Parietal lobe (tissue), 2 donors: ENCODE measurements around a stretch of chr3.

DNA sequence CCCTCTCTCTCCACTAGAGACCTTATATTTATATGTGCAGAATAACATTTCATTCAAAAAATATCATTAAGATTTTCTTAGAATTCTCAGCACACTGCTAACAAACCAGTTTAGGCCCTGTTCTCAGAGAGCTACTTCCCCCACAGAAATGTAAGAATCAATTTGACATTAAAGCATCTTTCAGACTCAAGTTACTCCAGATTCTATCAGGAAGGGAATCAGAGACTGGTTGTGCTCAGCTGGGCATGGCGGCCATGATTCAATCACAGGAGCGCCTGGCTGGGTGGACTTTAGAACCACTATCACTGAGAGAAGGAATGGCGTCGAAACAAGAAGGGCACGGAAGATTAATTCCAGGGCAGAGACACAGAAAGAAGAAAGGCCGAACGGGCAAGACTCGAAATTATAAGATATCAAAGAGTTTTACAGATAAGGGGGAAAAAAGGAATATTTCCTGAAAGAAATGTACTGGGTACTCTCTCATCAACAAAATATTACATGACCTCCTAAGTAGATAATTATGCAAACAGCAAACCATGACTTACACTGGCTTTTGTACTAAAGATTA, 6.2 kb downstream of the TNIK start:
- RAMPAGE, long total RNA: no peak

- RAMPAGE, long total RNA: no peak
Measured at GRCh38 chr3:171768851-171769783, 41.2 kb downstream of the PLD1 start.

GRCh38 chr3:171792387-171793129, 17.7 kb downstream of the PLD1 start:
- RAMPAGE, long total RNA: no peak

DNA sequence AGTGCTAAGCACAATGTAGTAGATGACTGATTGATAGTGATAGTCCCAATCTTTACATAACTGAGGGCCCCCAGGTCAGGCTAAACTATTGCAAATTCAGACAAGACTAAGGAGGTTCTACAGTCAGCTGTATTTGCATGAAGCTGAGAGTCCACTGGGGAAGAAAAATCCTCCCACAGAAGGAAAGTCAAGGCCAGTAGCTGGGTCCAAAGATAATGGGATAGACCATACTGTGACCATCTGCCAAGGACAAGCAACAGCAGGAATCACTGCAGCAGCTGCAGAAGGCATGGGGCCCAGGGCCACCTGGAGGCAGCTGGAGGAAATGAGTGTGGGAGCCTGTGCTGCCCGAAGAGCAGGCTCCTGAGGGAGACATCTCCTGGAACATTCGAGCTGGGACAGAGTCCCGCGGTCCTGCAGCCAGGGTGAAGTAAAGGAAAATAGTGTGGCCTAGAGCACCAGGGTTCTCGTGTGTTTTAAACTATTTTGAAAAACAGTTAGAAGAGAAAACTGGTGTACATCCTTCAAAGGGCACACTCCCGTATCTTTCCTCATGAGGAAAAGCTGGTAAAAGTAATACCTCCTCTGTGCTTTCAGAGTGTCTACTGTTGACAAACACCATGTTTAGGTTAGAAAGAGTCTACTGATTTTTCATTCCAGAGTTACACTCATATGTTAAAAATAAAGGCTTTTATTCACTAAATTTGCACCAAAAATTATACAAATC, 13.2 kb upstream of the TMEM212 start:
- RAMPAGE, long total RNA: no peak

GRCh38 chr3:171841028-171841286, 2.2 kb upstream of the TMEM212 start:
- RAMPAGE, long total RNA: no peak

GRCh38 chr3:171944787-171945140, 94.6 kb upstream of the FNDC3B start:
- RAMPAGE, long total RNA: no peak

DNA sequence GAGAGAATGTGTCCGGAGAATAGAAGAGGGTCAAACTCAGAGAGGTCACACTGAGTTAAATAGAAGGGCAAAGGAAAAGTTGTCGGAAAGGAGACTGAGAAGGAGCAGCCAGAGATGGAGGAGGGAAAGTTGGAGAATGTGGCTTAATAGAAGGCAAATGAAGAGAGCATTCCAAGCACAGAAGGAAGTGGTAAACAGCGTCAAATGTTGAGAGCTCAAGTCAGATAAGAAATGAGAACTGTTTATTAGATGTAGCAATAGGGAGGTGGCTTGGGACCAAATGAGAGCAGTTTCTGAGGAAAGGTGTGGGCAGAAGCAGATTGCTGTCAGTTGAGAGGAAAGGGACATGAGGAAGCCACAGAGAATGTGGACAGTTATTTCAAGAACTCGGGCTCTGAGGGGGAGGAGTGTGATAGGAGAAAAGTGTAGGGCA, 64.0 kb upstream of the FNDC3B start:
- RAMPAGE, long total RNA: no peak

DNA sequence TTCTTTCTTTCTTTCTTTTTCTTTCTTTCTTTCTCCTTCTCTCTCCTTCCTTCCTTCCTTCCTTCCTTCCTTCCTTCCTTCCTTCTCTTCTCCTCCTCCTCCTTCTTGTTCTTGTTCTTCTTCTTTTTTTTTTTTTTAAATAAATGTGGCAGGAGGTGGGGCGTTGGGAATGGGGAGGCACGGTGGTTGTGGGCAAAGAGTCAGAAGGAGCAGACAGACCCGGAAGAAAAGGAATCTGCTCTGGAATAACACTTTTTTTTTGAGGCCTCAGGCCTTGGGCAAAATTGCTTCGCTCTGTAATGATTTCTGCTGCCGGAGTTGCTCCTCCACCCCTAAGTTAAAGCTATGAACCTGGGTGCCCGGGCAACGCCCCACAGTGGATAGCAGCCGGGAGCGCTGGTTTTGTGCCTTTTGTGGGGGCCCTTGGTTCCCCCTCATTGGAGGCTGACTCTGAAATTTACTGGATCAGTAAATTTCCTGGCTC, 2.0 kb downstream of the FNDC3B start:
- RAMPAGE, long total RNA: no peak

DNA sequence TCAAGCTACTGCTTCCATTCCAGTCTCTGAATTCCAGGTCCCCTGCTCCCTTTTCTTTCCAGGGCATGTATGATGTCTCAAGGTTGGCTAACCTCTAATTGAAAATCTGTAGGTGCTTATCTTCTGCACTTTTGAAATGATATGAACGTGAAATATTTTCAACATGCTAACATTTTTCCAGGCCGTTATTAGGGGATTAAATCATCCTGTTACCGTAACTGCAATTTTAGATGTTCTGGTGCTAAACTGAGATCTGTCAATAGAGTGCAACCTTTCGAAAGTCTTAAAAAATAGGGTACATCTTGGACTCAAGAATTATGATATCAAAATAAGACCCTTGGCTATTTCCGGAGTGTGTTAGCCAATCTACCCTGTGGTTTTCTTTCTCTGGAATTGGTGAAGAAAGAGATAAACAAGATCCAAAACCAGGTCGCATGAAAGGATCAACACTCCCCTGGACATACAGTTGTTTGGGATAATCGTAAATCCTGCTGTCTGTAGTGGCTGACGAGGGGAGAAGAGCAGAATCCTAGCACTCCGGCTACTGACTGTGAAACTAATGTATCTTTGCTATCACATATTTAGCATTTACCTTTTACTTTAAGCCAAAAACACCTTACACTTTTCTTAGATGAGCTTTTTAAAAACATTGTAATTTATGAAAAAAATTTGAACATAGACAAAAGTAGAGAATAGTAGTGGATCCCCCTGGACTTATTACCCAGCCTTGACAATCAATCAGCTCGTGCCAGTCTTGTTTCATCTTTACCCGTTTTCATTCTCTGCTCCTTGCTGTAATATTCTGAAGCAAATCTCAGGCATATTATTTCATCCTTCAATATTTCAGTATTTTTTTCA, 30.9 kb downstream of the FNDC3B start:
- RAMPAGE, long total RNA: no peak

DNA sequence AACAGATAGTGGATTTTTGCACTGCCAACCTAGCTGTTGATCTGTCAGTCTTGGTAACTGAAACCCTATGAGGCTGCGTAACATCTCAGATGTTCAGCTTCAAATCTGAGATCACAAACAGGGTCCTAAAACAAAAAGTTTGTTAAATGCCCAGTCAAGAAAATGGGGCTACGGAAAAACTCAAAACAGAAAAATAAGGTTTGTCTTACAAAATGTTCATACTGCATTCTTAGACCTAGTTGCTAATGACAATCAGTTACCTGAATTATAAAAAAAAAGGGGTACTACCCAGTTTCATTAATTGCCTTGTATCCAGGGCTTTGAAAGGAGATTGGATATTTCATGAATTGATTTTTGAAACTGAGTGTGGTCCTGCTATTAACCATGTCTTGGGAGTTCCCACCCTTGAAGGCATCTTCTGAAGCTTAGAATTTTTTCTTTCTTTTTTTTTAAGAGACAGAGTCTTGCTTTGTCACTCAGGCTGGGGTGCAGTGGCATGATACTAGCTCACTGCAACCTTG, 40.5 kb downstream of the FNDC3B start:
- RAMPAGE, long total RNA: no peak

- RAMPAGE, long total RNA: no peak
Measured at GRCh38 chr3:172085717-172086095, 46.3 kb downstream of the FNDC3B start.

GRCh38 chr3:172136879-172137492, 97.6 kb downstream of the FNDC3B start:
- RAMPAGE, long total RNA: no peak

GRCh38 chr3:172137585-172138749, 98.6 kb downstream of the FNDC3B start:
- RAMPAGE, long total RNA: no peak

DNA sequence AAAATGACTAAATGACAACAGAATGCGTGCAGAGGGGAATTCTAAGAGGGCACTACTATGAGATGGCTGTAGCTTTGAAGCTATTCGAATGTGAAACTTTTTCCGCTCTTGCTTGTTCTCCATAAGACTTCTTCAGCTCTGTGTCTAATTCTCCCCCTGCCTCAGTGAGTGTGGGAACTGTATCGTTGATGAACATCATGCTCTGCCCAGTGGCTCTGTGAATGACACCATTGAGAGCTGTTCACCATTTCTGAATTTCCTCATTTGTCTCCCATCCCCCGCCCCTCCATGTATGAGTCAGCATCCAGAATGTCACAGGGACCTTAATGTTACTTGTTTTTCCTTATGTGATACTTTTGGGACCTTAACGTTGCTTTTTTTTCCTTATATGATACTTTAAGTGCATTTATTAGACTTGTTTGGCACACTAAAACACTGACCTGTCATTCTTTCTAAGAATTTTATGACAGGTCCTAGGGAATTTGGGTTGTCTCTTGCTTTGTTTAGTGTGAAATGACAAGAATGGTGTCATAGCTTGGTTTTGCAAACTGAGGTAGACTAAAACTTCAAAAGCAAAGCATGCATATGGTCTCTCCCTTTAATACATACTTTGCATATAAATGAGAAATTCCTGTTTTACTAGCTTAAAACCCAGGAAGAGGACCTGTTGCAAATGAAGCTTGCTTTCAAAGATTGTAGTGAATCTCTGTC, 99.6 kb downstream of the FNDC3B start:
- RAMPAGE, long total RNA: no peak

GRCh38 chr3:172204495-172205063, 165.2 kb downstream of the FNDC3B start:
- RAMPAGE, long total RNA: no peak

- RAMPAGE, long total RNA: no peak
Measured at GRCh38 chr3:172247325-172247962, 200.8 kb downstream of the GHSR start.

GRCh38 chr3:172342838-172343324, 105.4 kb downstream of the GHSR start:
- RAMPAGE, long total RNA: no peak

- RAMPAGE, long total RNA: no peak
Measured at GRCh38 chr3:172352655-172353075, 95.6 kb downstream of the GHSR start.

DNA sequence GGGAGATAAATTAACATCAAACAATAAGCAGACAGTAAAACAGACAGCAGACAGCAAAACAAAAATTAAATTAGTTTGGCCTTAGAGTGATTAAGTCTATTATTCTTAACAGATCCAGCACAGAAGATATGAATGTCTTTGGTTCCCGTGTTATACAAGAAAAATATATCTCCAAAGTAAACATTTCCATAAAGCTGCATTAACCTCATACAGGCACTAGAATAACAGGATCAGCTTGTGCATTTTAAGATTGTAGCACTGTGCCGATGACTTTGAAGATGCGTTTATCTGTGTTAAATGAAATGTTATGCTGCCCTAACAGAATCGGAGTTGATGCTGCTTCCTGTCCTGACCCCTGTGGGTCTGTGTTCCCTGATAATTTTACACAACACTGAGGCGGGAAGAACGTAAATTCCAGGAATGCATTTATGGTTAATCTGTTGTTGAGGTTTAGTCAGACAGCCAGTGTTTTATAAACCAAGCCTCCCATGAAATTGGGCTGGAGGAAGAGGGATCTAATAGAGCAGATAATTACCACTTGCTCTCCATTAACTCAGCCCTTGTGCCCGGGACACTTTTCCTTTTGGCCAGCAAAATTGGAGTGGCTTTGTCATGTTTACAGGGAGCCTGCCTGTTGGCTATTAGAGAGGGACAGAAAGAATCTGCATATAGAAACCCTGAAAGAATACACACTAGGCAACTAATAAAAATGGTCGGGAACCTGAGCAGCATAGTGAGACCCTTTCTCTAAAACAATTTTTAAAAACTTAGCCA, 80.7 kb downstream of the GHSR start:
- RAMPAGE, long total RNA: no peak

DNA sequence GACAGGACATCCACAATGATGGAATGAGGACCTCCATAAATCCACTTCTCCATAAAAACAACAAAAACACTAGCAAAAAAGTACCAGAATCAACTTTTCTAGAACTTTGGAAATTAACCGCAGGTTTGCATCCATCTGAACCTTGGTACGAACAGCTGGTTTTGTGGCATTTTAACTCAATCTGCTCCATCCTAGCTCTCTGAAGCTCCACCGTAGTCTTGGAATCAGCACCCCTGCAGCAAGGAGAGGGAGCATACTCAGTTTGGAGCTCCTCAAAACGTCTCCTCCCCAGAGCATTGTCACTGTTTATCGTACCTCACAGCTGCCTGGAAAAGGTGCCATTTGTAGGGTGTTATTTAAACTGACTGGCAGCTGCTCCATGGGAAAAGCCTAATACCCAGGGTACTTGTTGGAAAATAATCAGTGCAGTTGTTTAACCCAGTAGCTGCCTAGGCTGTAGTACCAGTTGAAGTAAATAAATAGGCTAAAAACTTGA, 44.1 kb downstream of the GHSR start:
- RAMPAGE, long total RNA: no peak